Colic lymph node (tissue), 1 donor: Measurements from ENCODE around the gene SCYGR5.

- PRO-cap: no peak
These were observed 103.8 kb downstream of the DOCK10 start for GRCh38 chr2:224938278-224939096.

DNA sequence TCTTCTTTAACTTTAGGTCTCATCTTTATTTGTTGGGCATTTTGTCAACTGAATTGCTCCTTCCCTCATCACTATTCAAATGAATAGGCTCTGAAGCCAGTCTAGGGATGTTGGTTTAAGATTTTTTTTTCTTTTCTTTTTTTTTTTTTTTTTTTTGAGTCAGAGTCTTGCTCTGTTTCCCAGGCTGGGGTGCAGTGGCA, 98.7 kb downstream of the DOCK10 start:
- PRO-cap: unidirectional peak, minus-strand start at position 81 of the sequence

DNA sequence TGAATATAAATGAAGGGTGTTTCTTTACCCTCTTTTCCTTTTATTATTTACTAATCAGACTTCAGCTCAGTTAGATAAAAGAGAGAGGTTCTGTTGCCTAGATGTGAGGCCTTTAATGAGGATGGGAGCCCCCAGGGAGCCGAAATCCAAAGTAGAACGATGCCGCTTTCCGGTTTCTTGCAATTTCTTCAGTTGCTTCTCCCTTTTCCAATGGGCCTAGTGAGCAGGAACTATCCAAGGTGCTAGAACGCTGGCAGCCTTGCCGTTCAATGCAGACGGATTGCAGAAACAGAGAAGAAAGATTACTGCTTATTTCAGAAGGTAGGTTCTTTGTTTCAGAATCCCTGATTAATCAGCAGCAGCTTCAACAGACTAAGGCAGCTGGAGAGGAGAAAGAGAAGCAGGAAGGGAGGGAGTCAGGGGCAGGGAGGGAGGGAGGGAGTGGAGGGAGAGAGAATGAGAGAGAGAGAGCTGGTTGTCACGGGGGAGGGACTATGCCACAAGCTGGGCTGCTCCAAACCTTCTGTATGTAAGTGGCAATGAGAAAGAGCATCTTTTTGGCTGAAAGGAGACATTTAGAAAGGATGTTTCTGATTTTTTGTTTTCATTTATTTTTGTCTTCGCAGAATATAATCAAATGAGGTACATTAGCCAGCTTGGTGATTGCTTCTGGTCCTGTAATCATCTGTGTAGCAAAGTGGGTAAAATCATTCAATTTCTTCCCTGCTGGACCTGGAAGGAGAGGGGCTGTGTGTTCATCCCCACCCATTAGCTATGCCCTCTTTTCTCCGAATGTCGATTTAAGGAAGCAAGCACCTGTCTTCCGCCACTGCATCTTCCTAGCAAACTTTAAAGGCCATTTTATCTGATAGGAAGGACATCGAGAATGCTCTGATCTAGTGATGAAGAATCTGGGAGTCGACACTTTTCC, 690 bp downstream of the NYAP2 start:
- PRO-cap: no peak

DNA sequence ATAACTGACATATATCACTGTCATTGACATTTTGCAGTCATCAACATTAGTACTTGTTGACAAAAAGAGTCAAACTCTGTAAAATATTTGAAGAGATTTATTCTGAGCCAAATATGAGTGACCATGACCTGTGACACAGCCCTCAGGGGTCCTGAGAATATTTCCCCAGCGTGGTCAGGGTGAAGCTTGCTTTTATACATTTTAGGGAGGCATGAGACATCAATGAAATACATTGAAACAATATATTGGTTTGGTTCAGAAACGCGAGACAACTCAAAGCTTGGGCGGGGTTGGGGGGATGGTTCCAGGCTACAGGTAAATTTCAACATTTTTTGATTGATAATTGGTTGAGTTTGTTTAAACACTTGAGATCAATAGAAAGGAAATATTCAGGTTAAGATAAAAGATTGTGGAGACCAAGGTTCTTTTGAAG, 266.8 kb downstream of the NYAP2 start:
- PRO-cap: no peak

GRCh38 chr2:226660529-226661080, 139.0 kb downstream of the IRS1 start:
- PRO-cap: no peak

DNA sequence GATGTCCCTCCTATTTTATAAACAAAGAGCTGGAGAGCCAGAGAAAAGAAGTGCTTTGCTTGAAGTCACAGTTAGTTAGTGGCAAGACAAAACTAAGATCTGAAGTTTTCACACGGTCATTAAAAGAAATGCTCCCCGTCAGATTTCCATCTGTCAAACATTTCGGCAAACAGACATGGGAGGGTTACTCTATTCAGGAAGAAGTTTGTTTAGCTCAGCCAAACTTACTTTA, 74.1 kb downstream of the IRS1 start:
- PRO-cap: no peak

- PRO-cap: unidirectional peak, plus-strand start at chr2:227163665
These were observed 593 bp downstream of the COL4A4 start for GRCh38 chr2:227163404-227163820.

DNA sequence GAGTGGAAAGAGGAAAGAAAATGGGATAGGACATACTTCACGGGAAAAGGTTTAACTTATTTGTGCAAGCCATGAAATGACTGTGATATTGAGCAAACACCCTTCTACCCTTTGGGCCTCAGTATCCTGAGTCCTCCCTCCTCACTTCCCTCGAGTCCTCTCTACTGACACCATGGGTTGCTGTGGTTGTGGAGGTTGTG, at the start of gene SCYGR5:
Gene SCYGR5 (plus strand): TSS at position 173 of the 200 bp plus-strand sequence.
- PRO-cap: no peak

GRCh38 chr2:227815176-227815646, 1.6 kb downstream of the CCL20 start:
- PRO-cap: no peak

GRCh38 chr2:227817791-227818699, 4.4 kb downstream of the CCL20 start:
- PRO-cap: bidirectional peak, plus-strand start at chr2:227818491, minus-strand start at chr2:227818320

DNA sequence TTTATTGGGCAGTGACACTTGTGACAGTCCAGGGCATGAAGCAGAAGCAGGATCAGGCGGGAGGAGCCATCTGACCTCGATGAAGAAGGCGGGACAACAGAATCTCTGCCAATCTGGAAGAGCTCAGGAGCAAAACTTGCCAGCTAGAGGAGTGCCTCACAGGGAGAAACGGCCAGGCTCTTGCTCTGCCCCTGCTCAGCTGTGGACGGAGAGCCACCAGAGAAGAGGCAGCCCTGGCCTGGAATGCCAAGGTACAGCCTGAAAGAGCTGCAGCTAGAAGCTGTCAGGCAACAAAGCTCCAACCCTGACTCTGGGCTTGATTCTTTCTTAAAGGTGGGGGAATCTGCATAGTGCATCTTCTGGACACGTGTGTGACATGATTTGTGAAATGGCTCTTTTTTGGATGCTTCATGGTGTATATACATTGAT, 16.9 kb downstream of the DAW1 start:
- PRO-cap: no peak

- PRO-cap: no peak
These were observed 81.8 kb downstream of the DAW1 start for GRCh38 chr2:227953270-227953552.

GRCh38 chr2:229125642-229126146, 145.4 kb downstream of the PID1 start:
- PRO-cap: no peak

DNA sequence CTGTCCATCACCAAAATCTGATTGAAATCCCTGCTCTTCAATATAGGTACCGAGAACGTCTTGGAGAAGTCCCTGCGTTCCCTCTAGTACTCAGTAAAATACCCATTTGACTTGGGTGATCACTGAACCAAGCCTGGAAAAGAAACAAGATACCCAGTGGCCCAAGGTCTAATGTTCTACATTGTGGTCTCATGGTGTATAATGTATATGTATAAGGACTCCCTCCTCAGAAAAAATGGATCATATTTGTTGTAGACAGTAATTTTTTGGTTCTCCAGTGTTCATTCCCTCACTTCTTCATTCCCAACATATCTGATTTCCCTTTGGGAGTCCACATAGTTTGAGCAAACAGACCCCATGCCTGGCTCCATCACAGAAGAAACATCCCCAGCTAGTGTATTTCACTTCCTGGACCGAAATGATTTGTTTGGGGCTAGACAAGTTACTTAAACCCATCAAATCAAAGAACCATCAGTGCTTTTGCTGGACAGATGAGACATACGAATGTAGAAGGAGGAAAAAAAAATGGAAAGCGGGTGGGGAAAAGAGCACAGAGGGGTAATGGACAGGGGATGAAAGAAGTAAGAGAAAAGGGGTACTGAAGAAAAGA, 132.6 kb downstream of the PID1 start:
- PRO-cap: no peak

GRCh38 chr2:229177577-229178041, 93.5 kb downstream of the PID1 start:
- PRO-cap: no peak

GRCh38 chr2:229301271-229301954, 30.3 kb upstream of the PID1 start:
- PRO-cap: no peak

GRCh38 chr2:229391959-229392528, 121.0 kb upstream of the PID1 start:
- PRO-cap: no peak

GRCh38 chr2:229444146-229444642, 173.1 kb upstream of the PID1 start:
- PRO-cap: no peak

GRCh38 chr2:229586766-229587407, 127.5 kb downstream of the DNER start:
- PRO-cap: no peak

- PRO-cap: no peak
These were observed 17.5 kb upstream of the DNER start for GRCh38 chr2:229731917-229732259.